Placental pericyte (primary cell): ENCODE results near the gene PMS1.

- CAGE, long polyA plus RNA = no peak
Observed at GRCh38 chr2:186884458-186885124, 35.6 kb upstream of the ZSWIM2 start.

DNA sequence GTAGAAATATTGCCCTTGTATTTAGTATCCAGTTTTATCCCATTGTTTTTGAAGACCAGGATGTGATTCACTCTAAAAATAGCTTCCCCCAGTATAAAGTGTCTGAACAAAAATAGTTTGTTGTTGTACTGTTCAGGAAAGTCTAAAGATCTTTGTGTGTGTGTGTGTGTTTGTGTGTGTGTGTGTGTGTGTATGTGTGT is 145.4 kb downstream of the CALCRL start:
- CAGE, long polyA plus RNA = no peak

GRCh38 chr2:187484686-187485069 is 36.6 kb upstream of the CALCRL start:
- CAGE, long polyA plus RNA = no peak

GRCh38 chr2:187510666-187511447 is 43.4 kb downstream of the TFPI start:
- CAGE, long polyA plus RNA = no peak

DNA sequence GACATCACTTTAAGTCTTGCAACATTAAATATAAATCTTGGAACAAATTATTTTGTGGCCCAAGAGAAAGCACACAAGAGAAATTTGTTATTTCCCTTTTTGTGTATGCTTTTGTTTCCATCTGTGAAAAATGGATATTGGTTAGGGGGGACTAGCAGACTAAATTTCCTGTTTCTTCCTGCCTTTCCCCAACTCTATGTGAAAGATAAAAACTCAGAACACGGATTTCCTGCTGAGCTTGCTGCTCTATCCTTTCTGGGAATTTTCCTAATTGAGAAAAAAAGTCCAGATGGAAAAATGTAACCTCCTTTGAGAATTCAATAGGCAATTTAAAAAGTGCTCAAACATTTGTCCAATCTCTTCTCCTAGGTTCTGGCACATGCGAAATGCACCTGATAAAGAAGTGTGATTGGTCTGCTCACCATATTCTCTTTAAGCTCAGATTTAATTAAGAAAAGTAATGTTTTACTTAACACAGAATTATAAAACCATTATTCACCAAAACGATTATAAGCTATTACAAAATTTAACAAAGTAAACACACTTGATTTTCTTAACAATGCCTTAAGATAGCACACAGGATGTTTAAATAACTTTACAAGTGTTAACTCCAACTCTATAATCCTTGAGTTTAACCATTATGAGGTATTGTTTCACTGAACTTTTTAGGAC is 21.2 kb upstream of the TFPI start:
- CAGE, long polyA plus RNA = no peak

DNA sequence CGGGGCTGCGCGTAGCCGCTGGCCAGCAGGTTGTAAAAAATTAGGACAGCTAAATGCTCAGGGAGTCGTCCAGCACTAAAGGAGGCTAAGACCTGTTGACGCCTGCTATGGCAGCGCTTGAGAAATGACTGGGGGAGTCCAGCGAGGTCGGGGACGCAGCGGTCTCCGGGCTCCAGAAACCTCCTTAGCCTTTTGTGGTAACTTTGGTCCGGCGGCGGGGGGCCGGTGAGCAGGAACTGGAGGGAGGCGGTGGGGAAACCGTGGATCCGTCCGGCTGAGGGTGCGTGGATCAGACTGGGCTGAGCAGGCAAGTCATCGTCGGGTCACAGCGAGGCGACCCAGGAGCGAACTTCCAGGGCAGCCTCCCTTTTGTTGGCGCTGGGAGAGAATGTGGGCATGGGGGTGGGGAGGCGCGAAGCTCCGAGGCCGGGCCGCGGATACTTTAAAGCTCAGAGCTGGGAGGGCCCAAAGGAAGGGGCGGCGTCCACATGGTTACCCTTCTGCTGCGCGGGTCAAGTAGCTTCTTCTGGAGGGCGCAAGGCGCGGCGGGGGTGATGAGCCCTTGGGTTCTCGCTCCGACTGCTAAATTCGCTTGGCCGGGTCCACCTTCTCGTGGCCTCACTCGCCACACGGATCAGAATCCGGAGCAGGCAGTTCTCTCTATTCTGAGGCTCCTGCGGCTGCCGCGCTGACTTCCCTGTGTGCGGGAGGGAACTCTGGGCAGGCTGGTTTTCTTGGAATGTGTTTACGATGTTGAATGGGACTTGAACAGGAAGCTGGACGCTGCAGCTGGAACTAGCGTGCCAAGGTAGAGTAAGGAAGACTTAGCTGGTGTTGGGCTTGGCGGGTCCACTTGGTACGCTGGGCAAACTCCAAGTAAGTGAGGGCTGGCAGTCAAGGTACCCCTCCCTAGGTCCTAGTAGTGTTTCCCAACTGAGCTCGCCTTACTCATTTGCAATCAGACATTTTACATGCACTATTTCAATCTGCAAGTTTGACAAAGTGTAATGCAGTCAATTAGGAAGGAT is 945 bp downstream of the GULP1 start:
- CAGE, long polyA plus RNA = no peak

DNA sequence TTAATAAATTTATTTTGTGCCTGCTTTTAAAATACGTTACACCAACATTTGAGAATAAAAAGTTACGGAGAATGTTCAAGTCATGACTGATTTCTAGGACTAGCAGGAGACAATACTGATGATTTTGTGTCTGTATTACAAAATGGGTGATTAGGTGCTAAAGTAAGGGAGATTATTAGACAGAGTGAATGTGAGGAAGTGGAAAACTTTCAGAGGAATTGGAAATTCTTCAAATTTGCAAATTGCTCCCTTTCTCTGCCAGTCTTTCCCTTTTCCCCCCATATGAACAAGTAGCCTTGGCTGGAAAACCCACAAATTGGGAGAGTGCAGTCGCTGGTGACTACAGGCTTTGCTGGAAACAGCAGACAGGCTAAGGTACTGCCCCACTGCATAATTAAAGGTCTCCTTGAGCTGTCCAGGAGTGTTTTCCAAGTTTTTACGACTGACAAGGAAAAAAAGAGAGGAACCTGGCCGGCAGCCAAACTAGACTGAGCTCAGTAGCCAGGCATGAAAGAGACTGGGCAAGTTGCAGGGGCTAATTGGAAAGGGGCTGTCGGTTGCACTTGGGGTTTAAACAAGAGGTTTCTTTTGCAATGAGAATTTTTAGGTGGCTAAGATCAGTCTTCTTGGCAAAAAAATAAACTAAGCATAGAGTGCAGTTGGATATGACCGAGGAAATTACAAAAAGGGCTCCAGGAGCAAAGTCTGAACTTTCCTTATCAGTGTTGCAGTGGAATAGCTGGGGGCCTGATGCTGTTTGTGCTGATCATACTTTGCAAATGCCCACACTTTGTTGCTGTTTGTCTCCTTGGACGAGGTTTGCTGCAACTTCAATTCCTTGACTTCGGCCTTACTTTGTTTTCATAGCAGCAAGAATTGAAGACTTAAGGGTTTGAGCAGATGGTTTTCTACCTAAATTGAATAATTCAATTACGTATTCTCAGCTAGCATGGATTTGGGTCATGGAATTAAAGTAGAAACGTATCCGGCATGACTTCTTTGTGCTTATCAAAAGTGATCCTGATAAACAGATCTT is 2.0 kb downstream of the GULP1 start:
- CAGE, long polyA plus RNA = no peak

DNA sequence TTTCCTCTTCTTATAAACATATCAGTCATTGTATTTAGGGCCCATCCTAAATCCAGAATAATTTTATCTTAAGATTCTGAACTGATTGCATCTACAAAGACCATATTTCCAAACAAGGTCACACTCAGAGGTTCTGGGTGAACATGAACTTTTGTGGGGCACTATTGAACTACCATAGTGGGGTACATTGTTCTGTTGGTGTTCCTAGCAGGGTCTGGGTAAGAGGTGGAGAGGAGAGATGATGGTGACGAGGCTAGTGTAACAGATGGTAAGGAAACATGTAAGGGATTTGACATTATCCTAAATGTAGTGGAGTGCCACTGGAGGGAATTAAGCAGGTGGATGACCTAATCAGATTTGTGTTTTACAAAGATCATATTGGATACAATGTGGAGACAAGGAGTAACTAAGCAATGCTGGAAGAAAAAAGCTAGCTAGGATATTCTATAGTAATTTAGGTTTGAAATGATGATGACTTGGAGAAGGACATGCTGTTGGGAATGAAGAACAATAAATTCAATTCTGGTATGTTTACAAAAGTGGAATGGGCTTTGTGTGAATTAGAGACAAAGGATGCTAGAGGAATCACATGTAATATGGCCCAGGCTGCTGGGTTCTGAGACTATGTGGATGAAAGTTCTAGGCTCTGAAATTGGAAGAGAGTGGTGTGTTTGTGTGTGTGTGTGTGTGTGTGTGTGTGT is 108.7 kb downstream of the GULP1 start:
- CAGE, long polyA plus RNA = no peak

- CAGE, long polyA plus RNA = no peak
Observed at GRCh38 chr2:188785617-188785946, 188.6 kb upstream of the COL3A1 start.

GRCh38 chr2:189010705-189011007 is 36.5 kb downstream of the COL3A1 start:
- CAGE, long polyA plus RNA = no peak

- CAGE, long polyA plus RNA = no peak
Observed at GRCh38 chr2:189022447-189022855, 48.3 kb downstream of the COL3A1 start.

- CAGE, long polyA plus RNA = no peak
Observed at GRCh38 chr2:189160481-189161099, 19.0 kb downstream of the COL5A2 start.

DNA sequence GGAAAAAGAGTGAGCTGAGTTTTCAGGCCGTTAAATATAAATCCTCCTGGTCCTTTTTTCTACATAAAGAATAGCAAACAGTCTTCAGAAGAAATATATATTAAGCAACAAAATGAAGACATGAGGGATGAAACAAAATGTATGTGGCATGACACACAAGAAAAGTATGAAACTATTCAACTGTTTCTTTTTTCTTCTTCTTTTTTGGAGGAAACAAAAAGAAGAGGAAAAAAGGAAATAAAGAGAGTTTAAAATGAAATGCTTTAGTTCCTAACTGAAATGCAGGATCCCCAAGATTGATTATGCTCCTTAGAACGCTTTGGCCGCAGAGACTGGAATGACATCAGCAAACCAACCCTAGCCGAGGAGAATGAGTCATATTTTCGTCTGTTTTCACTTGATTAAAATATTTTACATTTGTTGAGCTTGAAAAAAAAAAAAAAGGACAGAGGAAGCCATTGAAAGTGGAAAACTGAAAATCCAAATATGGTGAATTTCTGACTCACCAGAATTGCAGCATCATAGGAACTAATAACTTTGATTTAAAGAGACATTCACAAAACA is 30.5 kb upstream of the COL5A2 start:
- CAGE, long polyA plus RNA = no peak

DNA sequence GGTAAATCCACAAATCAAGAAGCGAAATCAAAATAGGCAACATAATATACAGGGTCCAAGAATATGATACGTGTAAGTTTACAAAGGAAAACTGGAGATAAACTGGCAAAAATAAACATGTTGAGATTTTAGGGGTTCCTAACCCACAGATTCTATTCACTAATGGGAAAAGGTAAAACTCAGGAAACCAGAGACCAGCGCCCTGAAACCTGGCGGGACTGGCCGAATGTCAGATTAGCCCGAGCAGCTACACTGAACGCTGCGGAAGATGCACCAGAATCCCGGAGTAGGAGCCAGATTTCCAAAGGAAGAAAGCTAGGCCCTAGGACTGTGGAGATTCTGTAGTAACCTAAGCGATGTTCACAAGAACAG is 688 bp upstream of the WDR75 start:
- CAGE, long polyA plus RNA = no peak

GRCh38 chr2:189533123-189533791 is 47.3 kb downstream of the SLC40A1 start:
- CAGE, long polyA plus RNA = no peak

DNA sequence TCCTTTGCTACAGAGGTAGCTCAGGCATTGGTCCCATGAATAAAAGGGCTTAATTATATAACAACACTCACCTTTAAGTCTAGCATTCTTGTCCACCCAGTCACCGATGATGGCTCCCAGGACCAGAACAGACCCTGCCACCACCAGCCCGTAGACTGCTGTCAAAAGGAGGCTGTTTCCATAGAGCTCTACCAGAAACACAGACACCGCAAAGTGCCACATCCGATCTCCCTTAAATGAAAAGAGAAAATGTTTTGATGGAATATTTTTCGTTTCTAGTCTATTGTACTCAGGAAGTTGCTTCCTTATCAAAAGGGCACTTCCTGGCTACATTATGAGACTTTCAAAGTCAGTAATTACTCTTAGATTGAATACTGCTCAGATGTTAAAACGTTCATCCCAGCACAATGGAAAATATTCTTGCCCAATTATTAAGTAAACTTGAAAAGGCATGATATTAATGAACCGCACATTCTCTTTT is 5.5 kb downstream of the SLC40A1 start:
- CAGE, long polyA plus RNA = no peak

DNA sequence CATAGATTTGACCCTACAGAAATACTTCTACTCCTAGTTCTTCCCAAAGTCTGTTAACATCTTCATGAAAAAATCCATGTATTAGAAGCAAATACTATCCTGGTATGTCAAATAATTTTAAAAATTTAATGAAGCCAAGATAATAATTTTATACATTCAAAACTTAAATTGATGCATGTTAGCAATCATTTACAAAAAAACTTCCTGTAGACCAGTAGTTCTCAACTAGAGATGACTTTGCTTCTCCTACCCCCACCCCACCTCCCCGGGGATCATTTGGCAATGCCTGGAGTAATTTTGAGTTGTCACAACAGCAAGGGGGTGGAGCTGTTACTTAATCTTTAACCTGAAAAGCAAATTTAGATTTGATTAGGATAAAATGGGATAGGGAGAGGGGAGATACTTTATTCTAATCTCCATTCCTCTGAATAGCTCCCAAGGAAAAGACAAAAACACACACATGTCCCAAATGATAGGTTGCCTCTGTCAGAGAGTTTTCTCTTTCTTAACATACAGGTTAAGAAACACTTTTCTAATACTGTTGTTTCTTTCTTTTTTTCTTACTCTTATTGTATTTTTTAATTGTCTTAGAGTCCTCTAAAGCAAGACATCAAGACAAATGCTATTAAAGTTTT is 4.2 kb downstream of the SLC40A1 start:
- CAGE, long polyA plus RNA = no peak

GRCh38 chr2:189712656-189713272 is 38.3 kb downstream of the ANKAR start:
- CAGE, long polyA plus RNA = no peak

DNA sequence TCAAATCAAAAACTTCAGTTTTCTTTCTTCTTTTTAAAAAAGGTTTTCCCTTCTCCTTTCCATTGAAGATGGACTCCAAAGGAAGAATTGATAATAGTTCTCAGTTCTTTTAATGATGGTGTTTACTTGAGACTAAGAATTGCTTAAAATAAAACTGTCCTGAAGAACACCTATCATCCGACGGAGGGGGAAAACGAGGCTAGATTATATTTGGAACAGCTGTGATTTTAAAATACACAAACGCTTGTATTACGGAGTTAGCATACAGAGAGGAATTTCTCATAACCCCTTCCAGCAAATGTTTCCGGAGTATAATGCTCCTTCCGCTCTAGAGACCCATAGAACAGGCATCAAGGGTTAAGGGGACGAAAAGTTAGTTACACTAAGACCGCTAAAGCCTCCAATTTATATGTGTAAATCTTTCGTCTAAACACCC is 888 bp downstream of the ORMDL1 start:
- CAGE, long polyA plus RNA = no peak

- CAGE, long polyA plus RNA = no peak
Observed at GRCh38 chr2:189784214-189785139, at the start of gene PMS1. Gene PMS1, plus strand, starts transcription at chr2:189784450.